ENCODE data around the gene SLC25A20.

DNA sequence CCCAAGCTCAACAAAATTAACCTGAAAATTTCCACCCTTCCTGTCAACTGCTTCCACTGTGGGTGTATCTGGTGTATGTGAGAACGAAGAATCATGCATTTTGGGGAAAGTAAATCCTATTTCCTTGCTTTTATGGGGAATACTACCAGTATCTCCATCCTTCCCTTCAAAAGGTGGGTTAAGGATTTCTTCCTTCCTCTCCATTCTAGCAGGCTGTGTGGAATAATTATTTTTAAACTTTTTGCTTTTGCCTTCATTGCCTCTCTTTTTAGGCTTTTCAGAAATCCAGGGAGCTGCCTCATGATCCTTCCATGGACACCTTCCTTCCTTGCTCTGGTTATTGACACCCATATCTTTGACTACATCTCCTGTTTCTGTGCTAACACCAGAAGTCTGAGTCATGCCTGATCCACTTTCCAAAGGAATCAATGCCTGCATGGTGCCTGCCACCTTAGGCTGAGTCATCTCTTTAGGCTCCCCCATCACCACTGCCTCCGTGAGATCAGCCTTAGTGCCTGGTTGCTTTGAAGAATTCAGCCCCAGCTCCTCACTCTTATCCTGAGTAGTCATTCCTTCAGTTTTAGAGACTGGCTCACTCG, 105.6 kb downstream of the MAP4 start:
- PRO-cap: no peak
- RAMPAGE, long total RNA, 4 experiments: no peak in any of the 4 experiments

- PRO-cap: no peak
- RAMPAGE, long total RNA, 4 experiments: no peak in any of the 4 experiments
Measured at GRCh38 chr3:47911891-47912453, 104.2 kb downstream of the MAP4 start.

DNA sequence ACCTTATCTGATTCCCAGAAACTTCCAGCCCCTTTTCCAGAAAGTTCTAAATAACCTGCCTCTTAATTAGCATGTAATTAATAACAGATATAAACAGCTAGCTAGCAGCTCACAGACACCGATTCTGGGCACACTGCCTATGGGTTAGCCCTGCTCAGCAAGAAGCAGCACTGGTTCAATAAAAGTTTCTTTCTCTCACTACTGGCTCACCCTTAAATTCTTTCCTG, 54.2 kb downstream of the MAP4 start:
- PRO-cap: no peak
- RAMPAGE, long total RNA, 4 experiments: no peak in any of the 4 experiments

DNA sequence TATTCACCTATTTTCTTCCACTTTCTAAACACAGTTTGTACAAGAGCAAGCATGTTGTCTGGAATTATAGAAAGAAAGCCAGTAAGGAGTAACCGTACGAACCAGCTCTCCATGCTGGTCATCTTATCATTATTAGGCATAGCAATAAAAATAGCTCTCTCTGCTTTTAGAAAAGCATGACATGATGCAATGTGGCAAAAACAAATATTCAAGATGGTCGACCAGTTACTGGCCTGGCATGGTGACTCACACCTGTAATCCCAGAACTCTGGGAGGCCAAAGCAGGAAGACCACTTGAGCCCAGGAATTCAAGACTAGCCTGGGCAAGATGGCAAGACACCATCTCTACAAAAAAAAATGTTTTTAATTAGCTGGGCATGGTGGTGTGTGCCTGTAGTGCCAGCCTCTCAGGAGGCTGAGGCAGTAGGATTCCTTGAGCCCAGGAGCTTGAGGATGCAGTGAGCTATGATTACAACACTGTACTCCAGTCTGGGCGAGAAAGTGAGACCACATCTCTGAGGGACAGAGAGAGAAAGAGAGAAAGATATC, 2.7 kb upstream of the MAP4 start:
- PRO-cap: no peak
- RAMPAGE, long total RNA, 4 experiments: no peak in any of the 4 experiments

GRCh38 chr3:48034065-48034461, 17.8 kb upstream of the MAP4 start:
- PRO-cap: no peak
- RAMPAGE, long total RNA, 4 experiments: no peak in any of the 4 experiments

DNA sequence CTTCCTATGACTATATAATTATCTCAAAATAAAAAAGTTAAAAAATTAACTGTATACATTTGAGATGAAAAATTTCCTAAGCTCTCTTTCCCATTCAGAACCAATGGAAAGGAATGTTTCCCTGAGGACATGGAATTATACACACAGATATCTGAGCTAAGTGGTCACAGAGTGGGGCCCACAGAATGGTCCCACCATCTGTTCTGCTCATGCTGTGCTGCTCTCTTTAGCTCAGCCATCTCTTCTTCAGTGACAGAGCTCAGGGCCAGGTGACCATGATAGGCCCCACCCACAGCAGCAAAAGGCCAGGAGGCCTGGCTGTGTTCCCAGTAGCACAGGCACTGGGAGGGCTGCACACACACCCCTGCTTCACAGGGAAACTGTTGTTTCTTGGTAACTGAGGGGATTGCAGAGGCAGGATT, 4.9 kb upstream of the FBXW12 start:
- PRO-cap: no peak
- RAMPAGE, long total RNA, 4 experiments: no peak in any of the 4 experiments

DNA sequence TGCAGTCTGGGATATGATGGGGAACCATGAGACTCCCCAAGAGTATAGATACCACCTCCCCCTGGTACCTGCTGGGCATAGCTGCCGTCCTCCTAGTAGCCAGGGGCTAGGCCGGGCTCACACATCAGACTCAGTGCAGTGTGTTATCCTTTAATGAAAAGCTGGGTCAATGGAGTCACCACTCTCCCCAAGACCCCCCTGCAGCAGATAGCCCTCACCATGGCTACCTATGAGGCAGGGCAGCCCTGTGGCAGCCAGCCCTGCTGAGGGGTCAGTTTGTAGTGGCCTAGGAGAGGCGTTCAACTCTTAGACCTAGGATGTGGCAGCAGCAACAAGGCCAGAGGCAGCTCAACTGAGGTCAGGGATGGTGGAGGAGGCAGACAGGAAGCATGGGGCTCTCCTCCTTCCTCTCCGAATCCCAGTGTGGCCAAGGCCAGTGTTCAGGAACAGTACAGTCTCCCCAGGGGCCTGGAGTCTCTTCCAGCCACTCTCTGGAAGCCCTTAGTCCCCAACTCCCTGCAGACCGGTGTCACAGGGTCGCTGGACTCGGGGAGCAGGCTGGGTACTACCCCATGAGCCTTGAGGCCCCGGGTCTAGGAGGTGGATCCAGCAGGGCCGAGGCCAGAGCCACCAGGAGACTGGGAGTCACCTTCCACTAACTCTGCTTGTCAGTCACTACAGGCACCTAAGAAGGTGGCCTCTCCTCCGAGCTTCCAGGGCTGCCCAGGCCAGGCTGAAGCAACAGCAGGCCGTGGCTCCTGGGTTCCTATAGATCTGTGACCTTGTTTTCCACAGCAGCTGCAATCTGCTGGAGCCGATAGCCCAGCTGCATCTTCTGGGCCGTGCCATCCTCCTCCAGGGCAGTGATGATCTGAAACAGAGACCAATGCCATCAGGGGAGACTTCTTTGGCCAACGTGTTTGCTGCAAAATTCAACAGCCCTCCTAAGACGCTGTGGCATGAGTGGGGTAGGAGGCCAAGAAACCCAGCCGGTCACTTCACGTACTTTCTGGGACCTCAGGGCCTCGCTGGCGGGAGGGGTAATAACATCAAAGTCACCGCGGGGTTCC, 25.8 kb downstream of the PLXNB1 start:
- PRO-cap: no peak
- RAMPAGE, long total RNA, 4 experiments: no peak in any of the 4 experiments

- PRO-cap: bidirectional peak, plus-strand start at chr3:48428666, minus-strand start at chr3:48428638; bidirectional peak, plus-strand start at chr3:48429094, minus-strand start at chr3:48429090
- RAMPAGE, long total RNA, 4 experiments: no peak in any of the 4 experiments
Measured at GRCh38 chr3:48428171-48429194, 1.4 kb downstream of the PLXNB1 start.

- PRO-cap: no peak
- RAMPAGE, long total RNA, 4 experiments: start-site peak on the plus strand in 1 of 4 experiments, at chr3:48467271-48467284 at its widest, 16 reads per replicate
Measured at GRCh38 chr3:48466716-48467690, 973 bp downstream of the TREX1 start.

DNA sequence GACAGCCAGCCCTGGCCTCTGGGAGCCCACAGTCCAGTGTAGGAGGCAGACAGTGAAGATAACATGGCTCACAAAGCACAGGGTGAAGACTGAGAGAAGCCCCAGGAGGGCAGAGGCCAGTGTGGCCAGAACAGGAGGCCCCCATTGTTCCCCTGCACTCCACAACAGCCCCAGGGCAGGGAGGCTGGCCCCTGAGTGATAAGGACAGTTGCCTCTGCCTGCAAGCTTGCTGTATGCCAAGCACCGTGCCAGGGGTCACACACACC, 4.1 kb downstream of the TREX1 start:
- PRO-cap: no peak
- RAMPAGE, long total RNA, 4 experiments: no peak in any of the 4 experiments

- PRO-cap: no peak
- RAMPAGE, long total RNA, 4 experiments: no peak in any of the 4 experiments
Measured at GRCh38 chr3:48594336-48594759, 781 bp downstream of the COL7A1 start.

- PRO-cap: no peak
- RAMPAGE, long total RNA, 4 experiments: no peak in any of the 4 experiments
Measured at GRCh38 chr3:48655365-48655968, 7.2 kb downstream of the CELSR3 start.

DNA sequence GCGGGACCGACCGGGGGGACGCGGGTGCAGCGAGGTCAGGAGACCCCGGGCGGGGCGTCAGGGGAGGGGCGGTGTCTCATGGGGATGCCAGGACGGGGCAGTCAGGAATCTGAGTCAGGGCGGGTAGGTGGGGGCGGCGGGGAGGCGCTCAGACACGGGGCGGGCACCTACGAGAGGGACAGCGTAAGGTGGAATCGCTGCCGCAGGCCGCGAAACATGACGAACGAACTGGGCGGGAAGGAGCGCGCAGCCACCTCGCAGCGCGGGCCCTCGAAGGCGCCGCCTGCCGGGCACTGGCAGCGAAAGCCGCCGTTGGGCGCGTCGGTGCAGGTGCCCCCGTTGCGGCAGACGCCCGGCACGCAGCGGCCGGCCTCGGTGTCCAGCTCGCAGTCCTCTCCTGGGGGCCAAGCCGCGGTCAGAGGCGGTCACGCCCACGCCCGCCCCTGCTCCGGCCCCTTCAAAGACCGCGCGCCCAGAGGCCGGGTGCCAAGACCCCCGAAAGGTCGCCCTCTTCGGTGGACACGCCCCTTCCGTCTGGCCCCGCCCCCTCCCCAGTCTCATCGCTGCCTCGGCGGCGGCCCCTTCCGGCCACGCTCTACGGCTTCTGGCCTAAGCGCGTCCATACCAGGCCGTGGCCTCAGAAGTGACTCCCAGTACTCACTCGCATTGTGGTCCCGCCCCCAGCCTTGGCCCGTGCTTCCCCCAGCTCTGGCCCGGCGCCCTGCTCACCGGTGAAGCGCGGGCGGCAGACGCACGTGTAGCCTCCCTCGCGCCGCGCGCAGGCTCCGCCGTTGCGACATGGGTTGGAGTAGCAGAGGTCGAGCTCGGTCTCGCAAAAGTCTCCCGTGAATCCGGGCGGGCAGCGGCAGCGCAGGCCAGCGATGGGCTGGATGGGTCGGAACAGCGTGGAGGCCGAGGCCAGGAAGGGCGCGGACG, 6.4 kb downstream of the CELSR3 start:
- PRO-cap: bidirectional peak, plus-strand start at position 213 of the sequence, minus-strand start at position 230 of the sequence; unidirectional peak, minus-strand start at position 295 of the sequence
- RAMPAGE, long total RNA, 4 experiments: no peak in any of the 4 experiments

DNA sequence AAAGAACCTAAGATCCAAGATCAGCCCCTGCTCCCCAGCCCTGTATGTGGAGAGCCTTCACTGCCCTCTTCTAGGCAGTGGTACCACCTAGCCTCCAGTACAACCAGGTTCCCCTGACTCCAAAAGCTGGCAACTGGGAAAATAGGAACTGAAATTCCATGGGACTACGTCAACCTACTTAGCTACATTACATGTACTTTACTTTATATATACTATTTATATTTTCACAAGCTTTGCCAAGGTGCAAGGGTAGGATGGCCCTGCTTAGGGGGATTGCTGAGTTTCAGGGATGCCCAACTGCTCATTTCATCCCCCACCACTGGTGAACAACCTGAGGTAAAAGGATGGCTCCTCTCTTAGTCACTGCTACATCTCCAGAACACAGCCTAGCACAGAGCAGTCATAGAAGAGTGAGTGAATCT, 6.6 kb upstream of the NCKIPSD start:
- PRO-cap: no peak
- RAMPAGE, long total RNA, 4 experiments: no peak in any of the 4 experiments

- PRO-cap: no peak
- RAMPAGE, long total RNA, 4 experiments: no peak in any of the 4 experiments
Measured at GRCh38 chr3:48692853-48693443, 7.2 kb upstream of the NCKIPSD start.

GRCh38 chr3:48739875-48740835, 23.1 kb upstream of the IP6K2 start:
- PRO-cap: unidirectional peak, minus-strand start at chr3:48740070
- RAMPAGE, long total RNA, 4 experiments: no peak in any of the 4 experiments

DNA sequence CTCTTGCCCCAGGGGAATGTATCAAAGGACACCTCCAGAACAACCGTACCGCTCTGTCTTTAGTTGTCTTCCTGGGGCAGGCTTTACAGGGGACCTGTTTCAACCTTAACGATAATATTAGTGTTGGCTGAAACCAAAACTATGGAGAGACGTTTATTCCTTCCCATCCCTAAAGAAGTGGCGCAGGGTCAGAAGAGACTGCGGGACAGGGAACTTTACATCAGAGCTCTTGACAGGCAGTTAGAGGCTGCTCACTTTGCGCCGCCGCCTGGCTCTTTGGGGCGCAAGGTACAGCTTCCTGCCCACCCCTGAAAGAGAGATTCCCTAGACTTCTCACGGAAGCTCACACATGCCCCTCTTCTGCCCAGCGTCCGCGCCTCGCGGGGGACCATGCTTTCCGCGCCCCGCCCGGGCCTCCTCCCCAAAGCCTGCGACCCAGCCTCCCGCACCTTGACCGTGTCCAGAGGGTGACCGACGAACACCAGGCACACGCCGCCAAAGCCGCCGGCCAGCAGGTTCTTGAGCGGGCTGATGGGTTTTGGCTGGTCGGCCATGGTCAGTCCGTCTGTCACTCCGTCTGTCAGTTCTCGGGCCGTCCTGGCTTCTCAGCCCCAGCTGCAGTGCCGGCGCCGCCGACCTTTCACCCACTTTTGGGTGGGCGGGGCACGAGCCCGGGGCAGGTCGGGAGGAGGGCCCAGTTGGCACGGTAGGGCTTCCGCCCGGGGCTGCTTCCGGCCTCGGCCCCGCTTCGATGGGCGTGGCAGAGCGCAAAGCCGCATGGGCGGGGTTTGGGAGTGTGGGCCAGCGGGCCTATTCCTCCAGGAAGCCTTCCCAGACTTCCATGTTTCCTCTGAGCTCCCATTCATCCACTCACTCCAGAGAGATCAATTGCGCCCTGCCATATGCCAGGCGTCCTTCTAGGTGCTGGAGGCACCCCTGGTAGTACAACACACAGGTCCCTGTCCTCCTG, at the start of gene SLC25A20:
TSS of gene SLC25A20 (minus strand) at position 642 of the 970 bp plus-strand sequence.
- PRO-cap: bidirectional peak, plus-strand start at position 770 of the sequence, minus-strand start at position 641 of the sequence
- RAMPAGE, long total RNA, 4 experiments: start-site peak on the minus strand in 4 of 4 experiments, centred at positions 615 to 633 of the sequence, 36 to 146 reads per replicate

- PRO-cap: unidirectional peak, minus-strand start at chr3:48919867
- RAMPAGE, long total RNA, 4 experiments: no peak in any of the 4 experiments
Measured at GRCh38 chr3:48919627-48920289, 1.1 kb downstream of the ARIH2 start.

- PRO-cap: bidirectional peak, plus-strand start at chr3:49018179, minus-strand start at chr3:49018020
- RAMPAGE, long total RNA, 4 experiments: no peak in any of the 4 experiments
Measured at GRCh38 chr3:49017874-49018239, 523 bp downstream of the DALRD3 start.

DNA sequence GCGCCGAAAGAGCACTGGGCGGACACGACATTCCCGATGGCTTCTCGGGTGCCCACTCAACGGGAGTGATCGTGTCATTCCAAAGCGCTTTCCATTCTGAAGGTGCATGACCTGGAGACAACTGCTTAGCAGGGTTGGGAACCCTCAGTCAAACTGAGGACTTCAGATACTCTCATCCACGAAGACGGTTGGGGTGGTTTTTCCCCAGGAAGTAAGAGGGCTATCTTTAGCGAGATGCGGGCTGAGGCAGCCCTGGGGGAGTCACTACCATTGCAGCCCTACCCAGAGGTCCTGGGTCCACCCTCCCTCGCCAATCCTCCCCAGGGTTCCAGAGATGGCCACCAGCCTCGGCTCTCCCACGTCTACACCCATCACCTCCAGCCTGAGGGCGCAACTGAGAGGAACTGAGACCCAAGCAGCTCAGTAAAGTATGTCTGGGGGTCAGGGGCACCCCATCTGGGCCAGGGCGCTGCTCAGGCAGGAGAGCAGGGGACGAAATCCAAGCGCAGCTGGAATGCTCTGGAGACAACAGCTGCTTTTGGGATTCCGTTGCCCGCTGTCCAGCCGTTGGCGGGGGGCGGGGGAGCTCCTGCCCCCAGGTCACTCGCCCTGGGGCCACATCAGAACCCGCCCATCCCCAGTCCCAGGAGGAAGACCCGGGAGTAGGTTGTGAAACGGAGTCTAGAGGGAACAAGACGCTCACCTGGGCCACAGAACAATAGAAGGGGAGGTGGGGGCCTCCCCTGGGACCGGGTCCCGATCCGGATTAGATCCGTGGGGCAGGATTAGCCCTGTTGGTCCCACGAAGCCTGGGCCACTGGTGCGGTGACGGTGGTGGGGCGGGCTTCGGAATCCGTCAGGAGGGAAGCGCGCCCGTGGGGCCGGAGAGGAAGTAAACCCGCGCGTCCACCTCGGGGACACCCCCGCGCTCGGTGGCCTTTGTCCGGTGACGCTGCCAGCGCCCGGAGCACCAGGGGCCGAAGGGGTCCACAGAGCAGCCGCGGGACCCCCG, 1.5 kb upstream of the NDUFAF3 start:
- PRO-cap: bidirectional peak, plus-strand start at position 640 of the sequence, minus-strand start at position 552 of the sequence; bidirectional peak, plus-strand start at position 903 of the sequence, minus-strand start at position 814 of the sequence
- RAMPAGE, long total RNA, 4 experiments: no peak in any of the 4 experiments